Iris pigment epithelial cell (primary cell): ENCODE measurements around a stretch of chr10.

DNA sequence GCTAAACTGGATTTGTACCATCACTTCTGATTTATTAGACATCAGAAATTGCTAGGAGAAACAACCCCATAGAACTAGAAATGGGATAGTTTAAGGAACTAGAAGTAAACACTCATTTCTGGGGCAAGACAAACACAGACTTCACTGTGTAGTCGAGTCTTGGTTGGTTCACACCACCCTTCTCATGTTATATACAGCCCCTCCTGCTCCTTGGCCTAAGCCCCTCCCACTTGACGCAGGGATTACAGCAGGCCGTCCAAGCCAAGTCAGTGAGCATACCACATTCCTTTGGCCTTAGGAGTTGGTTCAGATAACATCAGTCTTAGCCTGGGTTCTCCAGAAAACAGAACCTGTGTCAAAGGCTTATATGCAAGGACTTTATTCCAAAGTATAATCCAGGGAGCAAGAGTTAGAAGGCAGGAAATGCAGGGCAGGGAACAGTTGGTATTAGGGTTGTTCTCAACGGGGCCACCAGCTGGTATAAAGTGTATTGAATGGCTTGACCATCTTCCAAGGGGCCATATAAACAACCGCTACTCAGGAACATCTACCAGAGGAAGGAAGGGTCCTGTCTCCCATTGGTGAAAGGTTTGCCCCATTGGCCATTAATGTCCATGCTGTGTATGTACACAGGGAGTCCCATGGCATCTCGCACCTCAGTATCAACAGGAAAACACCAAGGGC is 2.2 kb upstream of the NRAP start:
- RRBS = no CpG with 5 or more reads among the region's 6 CpGs

GRCh38 chr10:113859356-113860100 is 5.1 kb downstream of the NHLRC2 start:
- RRBS = no CpG with 5 or more reads among the region's 3 CpGs

GRCh38 chr10:113927615-113928013 is 73.2 kb downstream of the NHLRC2 start:
- RRBS = no CpG with 5 or more reads among the region's 5 CpGs

DNA sequence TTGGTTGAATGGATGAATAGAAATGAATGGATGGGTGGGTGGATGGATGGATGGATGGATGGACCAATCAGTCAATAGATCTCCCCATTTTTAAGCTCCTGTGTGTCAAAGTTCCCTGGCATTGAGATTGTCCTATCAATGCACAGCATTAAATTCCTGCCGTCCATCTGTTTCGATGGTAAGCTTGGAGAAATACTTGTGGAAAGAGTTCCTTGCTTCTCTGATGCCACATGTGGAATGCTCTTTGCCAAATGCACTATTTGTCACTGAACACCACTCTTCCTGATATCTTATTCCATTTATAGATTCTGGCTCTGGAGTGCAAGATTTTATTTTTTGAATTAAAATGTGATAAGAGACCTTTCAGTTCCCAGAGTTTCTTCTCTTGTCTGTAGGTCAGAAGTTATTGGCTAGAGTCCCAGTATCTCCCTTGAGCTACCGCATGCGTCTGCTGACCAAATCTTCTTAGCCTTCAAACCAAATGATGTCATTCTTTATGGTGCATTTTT is 20.6 kb upstream of the ADRB1 start:
- RRBS = no CpG with 5 or more reads among the region's 4 CpGs

GRCh38 chr10:114042773-114043532 is 713 bp upstream of the ADRB1 start:
- RRBS = no CpG with 5 or more reads among the region's 44 CpGs

GRCh38 chr10:114066465-114067233 is 23.0 kb downstream of the ADRB1 start:
- RRBS = no CpG with 5 or more reads among the region's 13 CpGs

GRCh38 chr10:114271851-114272023 is 32.7 kb downstream of the VWA2 start:
- RRBS = no CpG with 5 or more reads among the region's 2 CpGs

GRCh38 chr10:114349931-114350287 is 54.4 kb downstream of the AFAP1L2 start:
- RRBS = no CpG with 5 or more reads among the region's 3 CpGs

GRCh38 chr10:114473639-114474407 is 69.5 kb upstream of the AFAP1L2 start:
- RRBS = no CpG with 5 or more reads among the region's 8 CpGs

- RRBS = 100% methylated on average over 1 of the region's 10 CpGs
These were observed 79.5 kb upstream of the AFAP1L2 start for GRCh38 chr10:114483629-114484295.

GRCh38 chr10:114507470-114507999 is 103.2 kb upstream of the AFAP1L2 start:
- RRBS = no CpG with 5 or more reads among the region's 4 CpGs

DNA sequence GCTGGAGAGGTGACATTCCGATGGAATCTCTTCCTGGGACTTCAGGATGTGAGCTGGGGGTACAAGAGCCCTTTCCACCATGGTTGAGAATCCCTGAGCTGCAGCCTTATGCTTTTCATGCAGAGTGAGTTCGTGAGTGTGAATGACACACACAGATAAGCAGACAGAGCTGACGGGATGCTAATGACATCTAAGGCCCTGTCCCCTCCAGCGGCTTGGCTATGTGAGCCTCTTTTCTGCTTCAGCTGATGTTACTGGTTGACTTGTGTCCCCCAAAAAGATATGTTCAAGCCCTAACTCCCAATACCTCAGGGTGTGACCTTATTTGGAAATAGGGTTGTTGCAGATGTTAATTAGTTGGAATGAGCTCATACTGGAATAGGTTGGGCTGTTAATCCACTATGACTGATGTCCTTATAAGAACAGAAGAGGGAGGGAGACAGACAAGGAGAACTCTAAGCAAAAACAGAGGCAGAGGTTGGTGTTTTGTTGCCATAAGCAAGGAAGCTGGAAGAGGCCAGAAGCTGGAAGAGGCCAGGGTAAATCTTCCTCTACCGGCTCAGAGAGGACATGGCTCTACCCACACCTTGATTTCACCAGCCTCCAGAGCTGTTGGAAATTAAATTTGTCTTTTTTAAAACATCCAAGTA is 111.2 kb upstream of the AFAP1L2 start:
- RRBS = no CpG with 5 or more reads among the region's 5 CpGs

- RRBS = no CpG with 5 or more reads among the region's 30 CpGs
These were observed 122.3 kb upstream of the AFAP1L2 start for GRCh38 chr10:114526137-114527493.

GRCh38 chr10:114609946-114610591 is 48.0 kb downstream of the ABLIM1 start:
- RRBS = no CpG with 5 or more reads among the region's 7 CpGs

GRCh38 chr10:114628824-114629783 is 29.0 kb downstream of the ABLIM1 start:
- RRBS = no CpG with 5 or more reads among the region's 12 CpGs

- RRBS = no CpG with 5 or more reads among the region's 4 CpGs
These were observed 28.0 kb downstream of the ABLIM1 start for GRCh38 chr10:114629840-114630714.

DNA sequence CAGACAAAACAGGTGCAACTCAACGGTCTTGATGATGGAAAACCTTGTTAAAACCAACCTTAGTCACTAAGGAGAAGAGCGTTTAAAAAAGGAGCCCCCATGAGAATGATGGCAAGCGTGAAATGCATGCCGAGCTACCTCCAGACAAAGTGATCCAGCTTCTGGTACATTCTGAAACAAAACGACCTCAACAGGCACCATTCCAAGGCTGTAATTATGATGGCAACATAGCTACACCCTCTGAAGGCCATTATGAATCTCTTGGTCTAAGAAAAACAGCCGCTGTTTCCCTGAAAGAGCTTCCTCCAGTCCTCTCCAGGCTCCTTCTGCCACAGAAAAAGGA is 49.9 kb upstream of the ABLIM1 start:
- RRBS = no CpG with 5 or more reads among the region's 6 CpGs

GRCh38 chr10:114715054-114715827 is 57.2 kb upstream of the ABLIM1 start:
- RRBS = no CpG with 5 or more reads among the region's 9 CpGs

DNA sequence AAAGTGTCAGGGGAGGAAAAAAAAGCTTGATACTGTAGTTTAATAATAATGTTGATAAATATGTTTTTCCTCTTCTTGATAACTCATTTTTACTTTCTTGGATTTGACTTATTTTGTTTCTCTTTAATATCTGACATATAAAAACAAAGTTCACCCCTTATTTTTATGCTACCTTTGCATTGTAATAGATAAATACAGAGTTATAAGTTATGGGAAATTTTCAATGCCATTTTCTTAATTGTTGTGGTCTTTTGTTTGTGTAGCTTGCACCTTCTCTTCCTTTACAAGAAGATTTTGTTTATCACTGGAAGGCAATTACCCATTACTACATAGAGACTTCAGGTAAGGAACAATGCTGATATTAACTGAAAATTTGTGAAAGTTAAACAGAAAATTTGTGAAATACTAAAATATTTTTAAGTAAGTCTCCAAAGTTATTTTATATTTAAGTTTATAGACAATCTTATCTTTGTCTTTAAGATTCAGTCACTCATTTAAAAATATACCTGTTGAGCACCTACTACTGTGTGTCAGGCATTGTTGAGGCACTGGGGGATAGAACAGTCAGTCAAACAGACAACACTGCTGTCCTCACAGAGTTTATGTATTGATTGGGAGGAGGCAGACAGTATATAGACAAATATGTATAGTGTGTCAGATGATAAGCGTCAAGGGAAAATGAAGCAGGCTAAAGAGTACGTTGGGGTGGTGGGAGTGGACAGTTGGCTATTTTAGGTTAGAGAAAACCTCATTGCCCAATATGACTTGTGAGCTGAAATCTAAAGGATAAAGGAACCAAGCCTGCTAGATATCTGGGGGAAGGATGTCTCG is 9.2 kb downstream of the FHIP2A start:
- RRBS = no CpG with 5 or more reads among the region's 3 CpGs

- RRBS = no CpG with 5 or more reads among the region's 4 CpGs
These were observed 11.6 kb downstream of the FHIP2A start for GRCh38 chr10:114833063-114833600.